IMR-90 (cell line): Measurements from ENCODE around the gene STK39.

GRCh38 chr2:168247308-168248436 is at the start of gene STK39:
Gene STK39 (minus strand): TSS chr2:168247595.
- RRBS, result 1% methylated on average over 23 of the region's 100 CpGs
CAGE:
- cytosol, long polyA plus RNA, result no peak
- long polyA plus RNA, result no peak
- nucleus, long polyA plus RNA, result start-site peak on the minus strand at chr2:168247484-168247561, 128 and 181 reads in 2 replicates

DNA sequence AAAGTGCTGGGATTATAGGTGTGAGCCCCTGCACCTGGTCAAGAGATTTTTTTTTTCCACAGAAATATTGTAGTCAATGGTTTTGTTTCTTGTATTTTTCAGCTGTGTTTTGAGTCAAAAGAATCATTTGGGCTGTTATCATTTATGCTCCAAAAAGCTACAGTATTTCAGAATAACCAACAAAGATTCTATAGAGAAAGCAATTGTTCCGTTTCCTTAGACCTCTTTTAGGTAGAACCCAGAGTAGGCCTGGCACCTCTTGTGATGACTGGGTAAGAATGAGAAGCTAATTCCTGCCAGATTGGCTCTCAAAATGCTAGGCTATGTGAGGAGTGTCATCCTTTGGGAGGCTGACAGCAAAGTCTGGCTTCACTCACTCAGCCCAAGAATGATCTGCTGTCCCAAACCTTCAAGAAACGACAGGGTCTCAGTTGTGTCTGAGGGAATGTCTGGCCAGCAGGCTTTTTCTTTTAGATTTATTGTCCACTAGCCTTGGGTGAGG is 4.4 kb downstream of the CERS6 start:
- RRBS, result no CpG with 5 or more reads among the region's 2 CpGs
CAGE:
- cytosol, long polyA plus RNA, result no peak
- long polyA plus RNA, result no peak
- nucleus, long polyA plus RNA, result no peak

GRCh38 chr2:168490899-168491456 is 34.9 kb downstream of the CERS6 start:
- RRBS, result no CpG with 5 or more reads among the region's 4 CpGs
CAGE:
- cytosol, long polyA plus RNA, result no peak
- long polyA plus RNA, result no peak
- nucleus, long polyA plus RNA, result no peak

DNA sequence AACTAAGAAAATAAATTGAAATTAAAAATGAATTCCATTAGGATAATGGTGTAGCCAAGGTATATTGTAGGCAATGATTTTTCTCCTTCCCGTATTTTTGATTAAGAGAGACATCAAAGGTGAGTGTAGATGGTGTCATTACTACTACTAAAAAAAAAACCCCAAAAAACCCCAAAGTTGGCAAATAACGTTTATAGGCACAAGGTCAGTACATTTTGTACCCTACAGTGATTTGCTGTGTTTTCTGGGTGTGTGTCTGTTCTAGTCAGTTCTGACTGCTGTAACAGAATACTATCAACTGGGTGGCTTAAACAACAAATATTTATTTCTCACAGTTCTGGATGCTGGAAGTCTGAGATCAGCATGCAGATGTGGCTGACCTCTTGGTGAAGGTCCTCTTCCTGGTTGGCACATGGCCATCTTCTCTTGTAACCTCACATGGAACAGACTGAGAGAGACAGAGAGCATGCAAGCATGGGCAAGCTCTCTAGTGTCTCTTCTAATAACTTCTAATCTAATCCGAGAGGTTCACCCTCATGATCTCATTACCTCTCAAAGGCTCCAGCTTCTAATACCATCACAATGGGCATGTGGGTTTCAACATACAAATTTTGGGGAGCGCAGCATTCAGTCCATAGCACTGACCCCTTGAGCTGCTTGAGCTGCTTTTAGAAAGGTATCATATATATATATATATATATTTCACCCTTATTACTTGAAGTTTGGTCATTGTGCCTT is 103.2 kb downstream of the CERS6 start:
- RRBS, result no CpG with 5 or more reads among the region's 4 CpGs
CAGE:
- cytosol, long polyA plus RNA, result no peak
- long polyA plus RNA, result no peak
- nucleus, long polyA plus RNA, result no peak

GRCh38 chr2:168560597-168561538 is 104.8 kb downstream of the CERS6 start:
- RRBS, result no CpG with 5 or more reads among the region's 8 CpGs
CAGE:
- cytosol, long polyA plus RNA, result no peak
- long polyA plus RNA, result no peak
- nucleus, long polyA plus RNA, result no peak

- RRBS, result no CpG with 5 or more reads among the region's 6 CpGs
CAGE:
- cytosol, long polyA plus RNA, result no peak
- long polyA plus RNA, result no peak
- nucleus, long polyA plus RNA, result no peak
Observed at GRCh38 chr2:168700419-168701235, 101.8 kb upstream of the NOSTRIN start.

GRCh38 chr2:168971915-168972317 is 59.2 kb downstream of the ABCB11 start:
- RRBS, result no CpG with 5 or more reads among the region's 3 CpGs
CAGE:
- cytosol, long polyA plus RNA, result no peak
- long polyA plus RNA, result no peak
- nucleus, long polyA plus RNA, result no peak

DNA sequence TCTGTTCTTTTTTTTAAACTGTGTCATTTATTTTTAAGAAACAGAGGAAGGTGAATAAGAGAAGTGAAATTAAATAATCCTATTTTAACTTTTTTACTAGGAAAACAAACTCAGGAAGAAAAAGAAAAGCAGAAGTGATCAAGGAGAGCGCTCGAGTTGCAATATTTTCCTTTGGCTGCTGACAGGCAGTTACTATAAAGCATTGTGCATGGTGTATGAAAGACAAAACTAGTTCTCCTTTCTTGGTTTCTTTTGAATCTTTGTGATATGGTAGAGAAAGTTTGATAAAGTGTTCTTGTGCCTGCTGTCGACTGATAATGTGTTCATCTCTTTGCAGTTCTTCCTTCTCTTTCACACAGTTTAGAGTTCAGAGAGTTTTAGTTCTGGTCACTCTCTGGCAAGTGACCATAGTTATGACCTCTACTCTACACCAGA is 3.1 kb downstream of the DHRS9 start:
- RRBS, result no CpG with 5 or more reads among the region's 3 CpGs
CAGE:
- cytosol, long polyA plus RNA, result no peak
- long polyA plus RNA, result no peak
- nucleus, long polyA plus RNA, result no peak

DNA sequence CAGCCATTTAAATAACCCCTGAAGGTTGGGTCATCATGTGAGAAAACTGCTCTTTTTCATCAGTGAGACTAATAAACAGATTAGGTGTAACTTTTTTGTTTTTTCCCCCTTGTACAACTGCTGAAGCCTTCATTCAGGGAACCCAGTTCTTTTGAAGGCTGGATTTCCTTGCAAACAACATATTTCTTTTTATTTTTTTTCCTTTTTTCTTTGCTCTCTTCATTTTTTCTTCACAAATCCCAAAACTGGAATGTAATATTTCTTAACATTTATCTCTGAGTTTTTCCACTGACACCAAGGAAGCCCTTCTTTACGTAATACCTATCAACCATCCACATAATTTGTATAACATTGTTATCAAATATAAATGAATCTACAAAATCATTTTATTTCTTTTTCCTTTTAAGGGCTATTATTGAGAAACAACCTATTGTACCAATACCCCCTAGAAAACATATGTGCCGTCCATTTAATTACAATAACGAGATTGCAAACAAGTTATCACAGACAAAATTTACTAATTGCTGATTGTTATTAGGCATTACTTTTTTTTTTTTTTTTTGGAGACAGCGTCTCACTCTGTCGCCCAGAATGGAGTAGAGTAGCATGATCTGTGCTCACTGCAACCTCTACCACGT is 3.4 kb downstream of the FASTKD1 start:
- RRBS, result no CpG with 5 or more reads among the region's 6 CpGs
CAGE:
- cytosol, long polyA plus RNA, result no peak
- long polyA plus RNA, result no peak
- nucleus, long polyA plus RNA, result no peak

DNA sequence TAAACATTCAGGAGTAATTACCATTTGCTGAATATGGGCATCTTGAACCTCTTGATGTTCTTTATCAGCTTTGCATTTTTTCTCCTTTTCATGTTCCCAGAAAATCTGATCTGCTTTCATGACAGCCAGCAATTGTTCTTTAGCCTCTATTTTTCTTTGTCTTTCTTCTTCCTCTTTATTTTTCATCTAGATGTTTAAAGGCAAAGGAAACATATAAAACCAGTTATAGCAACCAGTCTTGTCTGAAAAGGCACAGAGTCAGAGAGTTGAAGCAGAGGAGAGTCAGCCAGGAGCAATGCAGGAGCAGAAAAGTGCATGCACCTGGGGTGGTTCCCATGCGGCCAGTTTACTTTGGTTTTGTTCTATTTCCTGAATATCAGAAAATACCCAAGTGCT is 45.0 kb downstream of the CFAP210 start:
- RRBS, result no CpG with 5 or more reads among the region's 1 CpG
CAGE:
- cytosol, long polyA plus RNA, result no peak
- long polyA plus RNA, result no peak
- nucleus, long polyA plus RNA, result no peak

DNA sequence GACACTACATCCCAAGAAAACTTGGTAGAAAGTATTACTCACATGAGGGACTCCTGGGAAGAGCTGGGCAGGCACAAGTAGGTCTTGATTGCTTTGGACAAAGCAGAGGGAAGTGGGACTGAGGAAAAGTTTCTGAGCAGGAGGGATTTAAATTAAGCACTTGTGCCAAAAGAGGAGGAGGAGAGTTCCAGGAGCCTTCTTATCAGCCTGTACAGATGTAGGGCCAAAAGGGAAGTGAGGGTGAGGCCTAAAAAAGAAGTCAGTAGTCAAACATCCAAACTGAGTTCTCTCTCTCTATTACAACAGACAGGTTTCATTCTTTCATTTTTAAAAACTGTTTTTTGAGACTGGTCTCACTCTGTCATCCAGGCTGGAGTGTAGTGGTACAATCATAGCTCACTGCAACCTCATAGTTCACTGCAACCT is 29.2 kb downstream of the CFAP210 start:
CAGE:
- cytosol, long polyA plus RNA, result no peak
- long polyA plus RNA, result no peak
- nucleus, long polyA plus RNA, result no peak

- RRBS, result 1% methylated on average over 34 of the region's 59 CpGs
CAGE:
- cytosol, long polyA plus RNA, result no peak
- long polyA plus RNA, result no peak
- nucleus, long polyA plus RNA, result no peak
Observed at GRCh38 chr2:169734163-169734545, 522 bp downstream of the KLHL23 start.

GRCh38 chr2:169783998-169784399 is 14.7 kb upstream of the SSB start:
- RRBS, result no CpG with 5 or more reads among the region's 3 CpGs
CAGE:
- cytosol, long polyA plus RNA, result no peak
- long polyA plus RNA, result no peak
- nucleus, long polyA plus RNA, result no peak

DNA sequence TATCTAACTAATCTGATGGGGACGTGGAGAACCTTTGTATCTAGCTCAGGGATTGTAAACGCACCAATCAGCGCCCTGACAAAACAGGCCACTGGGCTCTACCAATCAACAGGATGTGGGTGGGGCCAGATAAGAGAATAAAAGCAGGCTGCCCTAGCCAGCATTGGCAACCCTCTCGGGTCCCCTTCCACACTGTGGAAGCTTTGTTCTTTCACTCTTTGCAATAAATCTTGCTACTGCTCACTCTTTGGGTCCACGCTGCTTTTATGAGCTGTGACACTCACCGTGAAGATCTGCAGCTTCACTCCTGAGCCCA is 15.0 kb downstream of the UBR3 start:
- RRBS, result no CpG with 5 or more reads among the region's 6 CpGs
CAGE:
- cytosol, long polyA plus RNA, result no peak
- long polyA plus RNA, result no peak
- nucleus, long polyA plus RNA, result no peak

DNA sequence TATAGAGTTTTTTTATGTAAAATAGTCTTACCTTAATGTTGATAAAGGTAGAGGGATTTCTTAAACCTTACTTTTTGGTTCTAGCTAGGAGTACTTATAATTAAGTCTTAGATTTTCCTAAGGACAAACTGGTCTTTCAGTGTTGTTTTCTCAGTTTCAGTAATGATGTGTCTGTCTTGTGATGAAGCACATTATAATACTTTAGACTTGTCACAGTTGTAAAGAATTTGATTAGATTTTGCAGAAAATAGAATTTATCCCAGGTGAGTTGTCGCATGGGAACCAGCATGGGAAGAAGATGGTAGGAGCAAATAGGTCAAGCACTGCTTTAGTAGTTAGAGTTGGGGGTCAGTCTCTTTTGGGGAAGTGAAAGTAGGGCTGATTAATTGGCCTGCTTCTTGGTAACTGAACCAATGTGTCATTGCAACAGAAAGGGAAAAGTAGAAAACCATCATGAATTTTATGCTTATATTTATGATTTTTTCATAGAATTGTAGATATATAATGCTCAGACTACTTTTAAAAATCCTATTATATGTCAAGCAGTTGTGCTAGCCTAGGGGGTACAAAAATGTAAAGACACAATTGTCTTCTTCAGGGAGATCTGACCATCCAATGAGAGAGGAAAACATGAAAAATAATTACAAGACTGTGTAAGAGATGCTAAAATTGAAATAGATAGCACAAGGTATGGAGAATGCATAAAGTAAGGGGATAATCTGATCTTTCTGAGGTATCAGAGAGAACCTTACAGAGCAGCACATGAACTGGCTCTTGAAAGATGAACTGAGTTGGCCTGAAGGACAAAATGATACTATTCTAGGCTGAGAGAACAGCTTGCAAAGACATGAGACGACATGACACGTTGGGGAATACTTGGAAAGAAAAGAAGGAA is 153.1 kb upstream of the MYO3B start:
- RRBS, result no CpG with 5 or more reads among the region's 3 CpGs
CAGE:
- cytosol, long polyA plus RNA, result no peak
- long polyA plus RNA, result no peak
- nucleus, long polyA plus RNA, result no peak

DNA sequence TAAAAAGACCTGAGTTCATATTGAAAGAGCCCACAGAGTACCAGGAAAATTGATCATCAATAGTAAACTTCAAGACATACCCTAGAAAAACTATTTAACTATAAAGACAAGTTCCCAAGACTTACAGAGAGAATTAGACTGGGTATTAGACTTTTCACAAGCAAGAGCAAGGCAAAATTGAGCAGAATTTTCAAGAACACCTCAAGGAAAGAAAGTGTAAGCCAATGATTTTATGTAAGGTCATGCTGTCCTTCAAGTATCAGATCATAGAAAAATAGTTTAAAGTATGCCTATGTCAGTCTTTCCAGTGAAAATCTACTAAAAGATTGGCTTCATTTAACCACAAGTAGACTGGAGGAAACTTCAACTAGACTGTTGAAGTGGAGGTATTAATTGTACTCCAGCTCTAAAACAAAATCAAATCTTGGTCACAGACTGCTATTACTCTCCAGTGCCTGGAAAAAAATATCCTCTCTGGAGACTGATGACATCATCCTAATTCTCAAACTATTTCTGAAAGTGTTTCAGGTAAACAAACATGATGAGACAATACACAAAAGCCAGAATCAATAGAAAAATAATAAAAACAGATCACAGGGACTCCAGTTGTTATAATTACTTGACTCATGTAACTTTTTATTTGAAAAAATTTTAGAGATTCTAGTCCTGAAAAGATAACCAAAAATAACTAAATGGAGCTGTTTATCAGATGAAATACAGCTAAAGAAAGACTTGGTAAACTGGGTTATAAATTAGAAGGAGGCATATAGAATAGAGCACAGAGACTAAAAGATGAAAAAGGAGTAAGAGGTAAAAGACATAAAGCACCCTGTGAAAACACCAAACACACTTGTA is 87.8 kb upstream of the MYO3B start:
CAGE:
- cytosol, long polyA plus RNA, result no peak
- long polyA plus RNA, result no peak
- nucleus, long polyA plus RNA, result no peak

DNA sequence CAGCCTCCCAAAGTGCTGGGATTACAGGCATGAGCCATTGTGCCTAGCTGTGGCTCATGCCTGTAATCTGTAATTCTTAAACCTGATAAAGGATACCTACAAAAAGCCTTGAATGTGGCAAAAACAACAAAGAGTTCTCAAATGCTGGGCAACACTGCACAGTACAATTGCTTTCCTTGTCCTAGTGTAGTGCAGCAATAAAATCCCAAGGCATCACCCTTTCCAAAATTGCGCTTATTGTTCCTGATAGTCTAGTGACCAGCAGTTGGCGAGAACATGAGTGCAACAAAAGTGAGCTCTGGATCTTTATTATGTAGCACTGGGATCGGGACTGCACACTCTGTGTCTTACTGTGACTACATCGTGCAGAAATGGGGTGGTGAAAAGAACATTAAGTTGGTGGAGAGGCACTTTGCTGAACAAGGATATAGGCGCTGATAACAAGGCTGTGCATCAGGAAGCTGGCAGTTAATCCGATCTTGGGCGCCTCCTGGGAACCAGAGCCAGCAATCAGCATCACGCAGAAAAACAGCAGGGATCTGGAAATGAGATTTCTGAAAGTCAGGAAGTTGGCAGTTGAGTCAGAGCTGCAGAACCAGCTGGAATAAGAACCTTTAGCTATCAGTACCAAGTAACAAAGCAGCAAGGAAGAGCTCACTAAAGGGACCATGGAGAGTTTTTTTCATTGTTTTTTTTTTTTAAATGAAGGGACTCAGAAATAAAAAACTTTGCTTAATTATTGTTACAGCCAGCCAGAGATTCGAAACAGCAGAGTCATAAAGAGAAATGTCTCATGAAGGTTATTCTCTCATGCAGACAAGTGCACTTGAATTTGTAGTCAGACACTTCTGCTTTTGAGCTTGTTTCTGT is 22.9 kb upstream of the MYO3B start:
- RRBS, result no CpG with 5 or more reads among the region's 9 CpGs
CAGE:
- cytosol, long polyA plus RNA, result no peak
- long polyA plus RNA, result no peak
- nucleus, long polyA plus RNA, result no peak

DNA sequence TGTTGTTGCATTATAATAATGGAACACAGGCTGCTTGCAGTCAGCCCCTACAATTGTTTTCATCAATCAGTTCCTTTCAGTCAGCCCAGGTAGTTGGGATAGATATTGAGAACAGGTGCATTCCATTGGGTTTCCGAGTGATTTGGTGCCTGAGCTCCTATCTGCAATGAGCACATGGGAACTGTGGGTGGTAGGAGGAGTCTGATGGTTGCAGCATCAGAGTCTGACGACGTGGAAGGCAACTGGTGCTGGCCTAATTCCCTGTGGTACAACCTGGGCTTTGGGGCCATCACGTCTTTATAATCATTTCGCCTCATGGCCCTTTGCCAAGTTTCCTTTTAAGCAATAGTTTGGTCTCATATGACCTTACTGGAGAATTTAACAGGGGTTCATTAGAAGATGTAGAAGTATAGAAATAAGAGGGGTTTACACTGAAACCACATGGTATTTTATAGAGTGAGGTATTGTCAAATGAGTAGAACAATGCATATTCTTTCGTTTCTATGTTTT is 252.4 kb upstream of the SP5 start:
- RRBS, result no CpG with 5 or more reads among the region's 6 CpGs
CAGE:
- cytosol, long polyA plus RNA, result no peak
- long polyA plus RNA, result no peak
- nucleus, long polyA plus RNA, result no peak

GRCh38 chr2:170743653-170744244 is 26.4 kb upstream of the ERICH2 start:
- RRBS, result no CpG with 5 or more reads among the region's 6 CpGs
CAGE:
- cytosol, long polyA plus RNA, result no peak
- long polyA plus RNA, result no peak
- nucleus, long polyA plus RNA, result no peak

DNA sequence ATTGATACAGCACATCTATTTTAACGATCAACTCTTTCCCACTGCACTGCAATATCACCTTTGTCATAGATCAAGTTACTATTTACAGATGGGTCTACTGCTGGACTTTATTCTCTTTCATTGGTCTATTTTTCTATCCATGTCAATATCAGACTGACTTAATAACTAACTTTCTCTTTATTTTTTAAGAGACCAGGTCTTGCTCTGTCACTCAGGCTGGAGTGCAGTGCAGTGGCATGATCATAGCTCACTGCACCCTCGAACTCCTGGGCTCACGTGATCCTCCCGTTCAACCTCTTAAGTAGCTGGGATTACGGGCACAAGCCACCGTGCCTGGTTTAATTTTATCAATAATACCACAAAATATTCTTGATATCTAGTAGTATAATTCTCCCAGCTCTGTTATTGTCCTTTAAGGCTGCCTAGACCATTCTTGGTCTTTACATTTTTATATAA is 71.2 kb downstream of the TLK1 start:
- RRBS, result no CpG with 5 or more reads among the region's 6 CpGs
CAGE:
- cytosol, long polyA plus RNA, result no peak
- long polyA plus RNA, result no peak
- nucleus, long polyA plus RNA, result no peak